Glomerular endothelial cell (primary cell): ENCODE results near the genes BORCS6 and MYH10.

- RAMPAGE, long total RNA, result no peak
Observed at GRCh38 chr17:7935938-7936652, 4.1 kb downstream of the CNTROB start.

DNA sequence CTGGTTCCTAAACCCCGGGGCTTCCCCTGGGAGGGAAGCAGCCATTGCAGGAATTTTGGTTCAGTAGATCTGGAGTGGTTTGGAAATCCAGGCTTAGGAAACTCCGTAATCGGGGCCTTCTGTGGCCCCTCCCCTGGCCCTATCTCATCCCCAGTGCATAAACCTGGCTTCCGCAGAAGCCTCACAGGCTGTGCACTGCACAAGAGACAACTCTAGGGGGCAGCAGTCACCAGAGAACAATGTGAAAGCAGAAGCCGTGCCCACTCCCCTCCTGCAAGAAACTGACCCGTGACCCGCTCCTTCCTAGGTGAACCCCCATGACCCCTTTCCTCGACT lies 14.2 kb downstream of the GUCY2D start:
- RAMPAGE, long total RNA, result no peak

- RAMPAGE, long total RNA, result no peak
Observed at GRCh38 chr17:8047389-8048053, 8.7 kb downstream of the ALOX15B start.

DNA sequence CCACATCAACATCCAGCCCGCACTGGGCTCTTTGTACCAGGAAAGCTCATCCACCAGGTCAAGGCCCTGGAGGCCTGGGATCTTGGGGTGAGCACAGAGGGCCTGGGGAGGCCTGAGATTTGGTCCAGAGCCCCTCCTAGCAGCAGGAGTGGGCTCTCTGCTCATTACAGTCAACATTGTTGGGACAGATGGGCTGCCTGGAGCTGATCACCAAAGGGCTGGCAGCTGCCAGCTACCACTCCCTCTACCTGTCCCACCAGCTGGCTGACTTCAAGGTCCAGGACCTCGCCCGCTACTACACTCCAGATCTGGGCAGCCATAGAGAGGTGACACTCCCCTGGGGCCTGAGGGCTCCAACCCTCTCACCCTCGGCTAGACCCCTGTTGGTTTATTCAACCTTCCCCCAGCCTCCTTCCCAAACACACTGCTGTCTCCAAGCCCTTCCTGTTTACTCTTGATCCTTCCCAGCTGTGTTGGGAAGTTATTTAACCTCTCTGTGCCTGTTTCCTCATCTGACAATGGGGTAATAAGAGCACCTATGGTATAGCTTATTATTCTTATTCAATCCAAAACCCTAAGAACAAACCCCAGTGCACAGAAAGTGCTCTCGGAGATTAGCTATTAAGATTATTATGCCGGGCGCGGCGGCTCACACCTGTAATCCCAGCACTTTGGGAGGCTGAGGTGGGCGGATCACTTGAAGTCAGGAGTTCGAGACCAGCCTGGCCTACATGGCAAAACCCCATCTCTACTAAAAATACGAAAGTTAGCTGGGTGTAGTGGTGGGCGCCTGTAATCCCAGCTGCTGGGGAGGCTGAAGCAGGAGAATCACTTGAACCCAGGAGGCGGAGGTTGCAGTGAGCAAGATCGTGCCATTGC lies 17.9 kb downstream of the ALOX12B start:
- RAMPAGE, long total RNA, result no peak

- RAMPAGE, long total RNA, result no peak
Observed at GRCh38 chr17:8150016-8150532, 2.1 kb downstream of the PER1 start.

- RAMPAGE, long total RNA, result no peak
Observed at GRCh38 chr17:8150533-8150814, 1.7 kb downstream of the PER1 start.

GRCh38 chr17:8150815-8151245 lies 1.4 kb downstream of the PER1 start:
- RAMPAGE, long total RNA, result no peak

DNA sequence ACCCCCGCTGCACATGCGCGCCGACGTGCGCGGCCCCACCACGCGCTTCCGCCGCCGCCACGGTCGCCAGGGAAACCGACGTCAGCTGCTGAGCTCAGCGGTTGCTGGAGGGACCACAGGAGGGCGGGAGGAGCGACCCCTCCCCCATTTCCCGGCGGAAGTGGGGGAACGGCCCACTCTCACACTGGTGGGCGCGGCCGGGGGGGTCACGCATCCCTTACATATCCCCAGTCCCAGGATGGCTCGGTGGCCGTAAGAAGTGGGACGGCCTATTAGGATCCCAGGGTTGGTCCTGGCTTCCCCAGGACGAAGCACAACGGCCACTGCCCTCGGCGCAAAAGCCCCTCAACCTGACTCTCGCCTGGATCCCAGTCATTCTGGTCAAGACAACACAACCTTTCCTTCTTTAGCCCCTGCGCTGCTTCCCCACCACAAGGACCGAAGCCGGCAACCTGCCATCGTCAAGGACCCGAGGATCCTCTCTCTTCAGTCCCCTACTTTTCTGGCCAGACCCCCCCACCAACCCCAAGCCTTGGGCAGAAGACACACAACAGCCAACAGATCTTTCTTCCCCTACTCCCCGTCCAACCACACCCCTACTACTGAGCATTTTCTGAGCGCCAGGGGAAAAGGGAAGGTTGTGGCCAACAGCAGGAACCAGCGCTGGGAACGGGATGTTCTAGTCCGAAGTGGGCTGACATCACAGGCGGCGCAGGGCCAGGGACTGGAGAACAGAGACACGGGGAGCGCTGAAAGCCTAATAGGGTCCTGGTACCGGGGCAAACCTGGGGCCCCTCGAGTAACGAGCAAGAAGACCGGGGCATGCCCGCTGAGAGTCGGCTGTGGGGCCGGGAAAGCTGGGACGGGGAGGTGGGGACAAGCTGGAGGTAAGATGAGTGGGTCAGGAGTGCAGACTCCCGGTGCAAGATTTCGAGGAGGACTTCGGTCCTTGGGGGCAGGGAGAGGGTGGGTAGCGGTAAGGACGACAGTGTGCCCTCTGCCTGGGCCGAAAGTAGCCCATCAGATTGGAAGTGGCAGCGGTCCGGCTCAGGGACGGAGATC lies 627 bp downstream of the PER1 start:
- RAMPAGE, long total RNA, result no peak

DNA sequence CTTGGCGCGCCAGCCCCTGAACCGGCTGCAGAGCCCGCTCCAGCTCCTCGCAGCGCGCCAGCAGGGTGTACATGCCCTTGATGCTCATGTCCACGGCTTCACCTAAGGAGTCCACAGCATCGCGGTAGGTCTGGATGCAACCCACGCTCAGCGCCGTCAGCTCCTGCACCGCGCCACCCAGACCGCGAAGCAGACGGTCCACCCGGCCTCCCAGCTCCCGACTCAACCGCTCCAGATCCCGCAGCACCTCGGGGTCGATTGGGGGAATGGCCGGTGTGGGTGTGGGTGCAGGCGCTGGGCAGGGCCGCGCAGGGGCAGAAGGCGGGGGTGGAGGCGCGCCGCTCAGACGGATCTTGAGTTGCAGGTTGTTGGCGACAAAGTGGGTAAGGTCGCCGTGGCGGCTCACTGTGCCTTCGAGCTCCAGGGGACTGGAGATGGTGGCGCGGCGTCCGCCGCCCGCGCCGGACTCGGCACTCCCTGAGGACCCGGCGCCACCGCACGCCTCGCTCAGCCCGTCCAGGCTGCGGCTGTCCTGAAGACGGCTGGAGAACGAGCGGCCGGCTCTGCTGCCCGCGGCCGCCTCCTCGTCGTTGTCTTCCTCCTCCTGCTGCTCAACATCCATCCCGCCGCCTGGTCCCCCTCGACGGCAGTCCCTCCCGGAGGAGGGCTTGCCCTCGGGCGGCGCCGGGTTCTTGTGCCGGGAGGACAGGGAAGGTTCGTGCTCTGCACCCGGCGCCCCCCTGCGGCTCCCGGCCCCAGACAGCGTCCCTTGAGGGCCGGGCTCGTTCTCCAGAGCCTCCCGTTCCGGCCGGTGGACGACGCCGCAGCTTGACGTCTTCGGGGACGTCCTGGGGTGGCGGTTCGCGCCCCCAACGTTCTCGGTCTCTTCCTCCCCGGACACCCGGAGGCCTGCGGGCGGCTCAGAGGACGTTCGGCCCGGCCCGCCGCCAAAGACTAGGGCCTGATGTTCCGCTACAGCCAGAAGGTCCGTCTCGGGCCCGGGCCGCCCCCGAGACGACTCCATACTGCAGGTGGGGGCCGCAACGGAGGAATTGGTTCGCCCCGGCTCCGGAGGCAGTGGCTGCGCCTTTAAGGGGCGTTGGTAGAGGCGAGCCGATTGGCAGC lies at the start of gene BORCS6:
TSS of gene BORCS6 (minus strand) at position 1,064 of the 1,125 bp plus-strand sequence.
- RAMPAGE, long total RNA, result no peak

DNA sequence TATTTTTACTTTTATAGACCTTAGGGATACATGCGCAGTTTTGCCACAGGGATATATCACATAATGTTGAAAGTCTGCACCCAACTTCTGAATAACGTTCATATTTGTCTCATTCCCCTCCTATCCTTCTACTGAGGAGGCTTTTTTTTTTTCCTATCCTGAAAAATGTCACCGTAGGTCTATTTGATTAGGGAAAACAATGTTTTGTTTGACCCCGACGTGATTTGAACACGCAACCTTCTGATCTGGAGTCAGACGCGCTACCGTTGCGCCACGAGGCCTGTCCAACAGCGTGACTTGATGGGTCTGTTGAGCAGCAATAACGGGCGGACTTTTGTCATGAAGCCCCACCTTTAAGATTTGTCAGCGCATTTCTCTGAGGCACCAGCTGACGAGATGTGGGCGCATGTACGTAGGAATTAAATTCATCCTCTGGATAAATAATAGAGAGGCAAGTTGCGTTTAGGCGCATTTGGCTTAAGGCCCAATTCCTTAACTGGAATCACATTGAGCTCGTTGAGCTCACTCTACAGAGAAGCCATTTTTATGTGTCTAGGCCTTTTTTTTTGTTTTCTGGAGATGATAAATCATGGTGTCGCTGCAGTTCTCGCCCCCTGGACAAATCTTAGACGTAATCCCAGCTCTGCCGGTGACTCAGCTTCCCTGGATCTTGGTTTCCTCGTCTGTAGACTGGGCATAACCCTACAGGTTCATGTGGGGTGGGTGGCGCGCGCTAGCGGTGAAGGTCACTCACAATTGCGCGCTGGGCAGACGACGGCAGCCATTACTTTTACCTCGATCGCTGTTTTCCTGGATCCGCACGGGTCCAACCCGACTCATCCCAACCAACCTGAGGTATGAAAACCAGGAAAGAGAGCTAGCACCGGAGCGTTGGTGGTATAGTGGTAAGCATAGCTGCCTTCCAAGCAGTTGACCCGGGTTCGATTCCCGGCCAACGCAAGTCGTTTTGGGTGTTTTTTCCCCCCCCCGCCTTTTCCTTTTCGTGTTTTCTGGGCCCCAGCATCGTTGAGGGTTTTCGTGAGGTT lies 10.6 kb upstream of the AURKB start:
- RAMPAGE, long total RNA, result no peak

- RAMPAGE, long total RNA, result no peak
Observed at GRCh38 chr17:8222794-8223330, 12.5 kb upstream of the AURKB start.

- RAMPAGE, long total RNA, result no peak
Observed at GRCh38 chr17:8467654-8468151, 32.0 kb downstream of the NDEL1 start.

DNA sequence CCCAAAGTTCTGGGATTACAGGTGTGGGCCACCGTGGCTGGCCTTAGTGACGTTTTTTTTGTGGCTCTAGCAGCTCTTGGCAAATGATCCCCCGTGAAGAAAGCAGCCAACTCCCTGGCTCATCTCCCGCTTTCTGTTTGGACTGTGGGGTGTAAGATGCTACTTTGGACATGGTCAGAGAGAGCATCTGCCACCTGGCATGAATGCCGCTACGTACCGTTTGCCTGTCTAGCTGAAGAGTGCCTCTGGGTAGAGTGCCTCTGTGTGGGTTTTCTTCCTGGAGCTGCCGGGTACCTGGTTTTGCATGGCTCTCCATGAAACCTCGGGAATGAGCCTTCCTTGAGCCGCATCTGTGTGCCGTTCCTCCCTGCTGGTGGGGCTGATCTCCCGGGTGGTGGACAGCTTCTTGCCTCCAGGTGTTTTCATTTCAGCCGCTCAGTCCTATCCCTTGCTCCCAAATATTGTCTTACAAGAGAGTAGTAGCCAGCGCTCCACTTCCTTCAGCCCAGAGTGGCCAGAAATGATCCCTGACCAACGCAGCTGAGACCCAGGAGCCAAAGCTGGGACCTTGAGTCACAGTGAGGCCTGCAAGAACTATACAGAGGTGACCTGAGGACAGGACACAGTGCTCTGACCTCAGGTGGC lies 34.4 kb downstream of the NDEL1 start:
- RAMPAGE, long total RNA, result no peak

GRCh38 chr17:8606612-8606842 lies 24.0 kb downstream of the MYH10 start:
- RAMPAGE, long total RNA, result no peak

DNA sequence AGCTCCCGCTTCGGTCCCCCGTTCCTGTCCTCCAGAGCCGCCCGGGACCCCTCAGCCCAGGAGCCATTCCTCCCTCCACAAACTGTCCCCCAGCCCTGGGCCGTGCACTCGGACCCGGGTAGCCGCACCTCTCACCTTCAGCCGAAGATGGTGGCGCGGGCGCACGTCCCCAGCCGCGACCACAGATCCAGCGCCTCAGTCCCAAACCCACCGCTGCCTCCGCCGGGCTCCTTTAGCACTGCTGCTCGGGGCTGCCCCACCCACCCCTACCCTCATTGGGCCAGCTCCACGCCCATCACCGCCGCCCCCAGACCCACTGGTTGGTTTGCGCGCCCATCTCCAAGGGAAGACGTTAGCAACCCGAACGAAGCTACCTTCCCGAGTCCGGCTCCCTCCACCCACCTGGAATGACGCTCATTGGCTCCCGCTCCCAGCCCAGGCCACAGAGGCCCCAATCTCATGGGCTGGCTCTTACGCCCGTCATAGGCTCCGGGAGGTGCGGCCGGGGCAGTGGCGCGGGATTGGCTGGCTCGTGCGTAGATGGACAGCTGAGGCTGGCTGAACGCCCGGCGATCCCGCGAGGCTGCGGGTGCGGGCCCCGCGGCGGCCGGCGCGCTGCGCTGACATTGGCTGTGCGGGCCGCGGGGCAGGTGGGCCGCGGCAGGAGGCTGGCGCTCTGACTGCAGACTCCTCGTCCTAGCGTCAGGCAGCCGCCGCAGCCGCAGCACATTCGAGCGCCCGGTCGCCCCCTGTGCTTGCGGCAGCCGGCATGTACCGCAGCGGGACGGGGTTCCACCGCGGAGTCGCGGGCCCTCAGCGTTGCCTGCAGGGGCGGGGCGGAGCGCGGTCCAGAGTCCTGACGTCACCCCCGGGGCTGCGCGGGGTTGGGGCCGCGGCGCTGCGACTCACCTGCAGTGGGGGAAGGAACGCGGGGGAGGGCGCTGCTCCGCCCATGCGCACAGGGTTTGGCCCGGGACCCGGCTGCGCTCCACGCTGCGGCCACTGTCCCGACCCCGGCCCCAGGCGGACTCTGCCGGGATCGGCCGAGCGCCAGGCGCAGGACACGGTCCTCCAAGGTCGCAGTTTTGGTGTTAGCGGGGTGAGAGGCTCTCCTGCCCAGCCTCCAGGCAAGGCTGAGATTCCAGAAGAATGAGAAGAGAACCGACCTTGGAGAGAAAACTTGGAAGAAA lies at the start of gene MYH10:
TSS of gene MYH10 (minus strand) at position 207 of the 1,190 bp plus-strand sequence.
- RAMPAGE, long total RNA, result start-site peak on the minus strand centred at position 209 of the sequence, 64 bp wide, 456 and 1,063 reads in 2 replicates

- RAMPAGE, long total RNA, result no peak
Observed at GRCh38 chr17:8888453-8889047, 21.1 kb upstream of the PIK3R6 start.

DNA sequence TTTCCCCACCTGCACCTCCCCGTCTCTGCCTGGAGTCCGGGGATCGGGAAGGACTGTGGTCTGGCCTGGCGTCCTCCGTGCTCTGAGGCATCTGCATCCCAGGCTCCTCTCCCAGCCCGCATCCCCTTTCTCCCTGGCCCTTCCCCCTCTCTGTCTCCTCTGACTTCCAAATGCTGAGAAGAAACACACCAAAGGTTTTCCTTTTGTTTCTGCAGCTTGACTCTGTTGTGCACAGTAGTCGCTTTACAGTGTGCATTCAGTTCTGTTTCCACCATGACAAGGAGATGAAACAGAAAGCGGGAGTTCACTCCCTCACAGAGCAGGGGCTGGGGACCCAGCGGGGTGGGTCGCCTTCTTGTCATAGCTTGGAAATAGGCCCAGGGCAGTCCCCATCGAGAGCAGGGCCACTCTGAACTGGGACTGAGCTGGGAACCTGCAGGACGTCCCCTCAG lies 27.0 kb upstream of the PIK3R6 start:
- RAMPAGE, long total RNA, result no peak

DNA sequence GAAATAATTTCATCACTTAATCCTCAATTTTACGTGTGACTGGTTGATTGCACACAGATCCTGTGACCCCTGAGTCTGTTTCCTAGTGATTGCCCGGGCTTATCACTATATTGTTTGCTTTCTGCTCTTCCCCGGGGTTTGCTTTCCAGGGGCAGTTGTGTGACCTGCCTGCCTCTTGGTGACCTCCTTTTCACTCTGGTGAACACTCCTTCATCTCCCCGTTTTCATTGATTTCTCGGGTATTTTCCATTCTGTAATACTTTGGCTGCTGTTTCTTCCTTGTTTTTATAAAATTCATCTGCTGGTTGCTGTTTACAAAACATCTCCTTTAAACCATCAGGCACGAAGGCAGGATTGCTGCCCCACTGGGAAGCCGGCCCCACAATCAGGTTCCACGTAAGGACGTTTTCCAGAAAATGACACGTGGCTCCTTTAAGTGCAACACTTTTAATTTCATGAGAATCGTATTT lies 36.1 kb downstream of the NTN1 start:
- RAMPAGE, long total RNA, result no peak

DNA sequence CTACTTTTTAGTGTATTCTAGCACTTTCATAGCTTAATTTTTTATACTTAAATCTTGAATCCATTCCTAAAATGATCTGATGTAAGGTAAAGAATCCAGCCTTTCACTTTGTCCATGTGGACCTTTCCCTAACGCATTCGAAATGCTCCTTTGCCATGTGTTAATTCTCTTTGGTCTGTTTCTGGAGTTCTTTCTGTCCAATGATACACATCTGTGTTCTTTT lies 74.0 kb downstream of the NTN1 start:
- RAMPAGE, long total RNA, result no peak

DNA sequence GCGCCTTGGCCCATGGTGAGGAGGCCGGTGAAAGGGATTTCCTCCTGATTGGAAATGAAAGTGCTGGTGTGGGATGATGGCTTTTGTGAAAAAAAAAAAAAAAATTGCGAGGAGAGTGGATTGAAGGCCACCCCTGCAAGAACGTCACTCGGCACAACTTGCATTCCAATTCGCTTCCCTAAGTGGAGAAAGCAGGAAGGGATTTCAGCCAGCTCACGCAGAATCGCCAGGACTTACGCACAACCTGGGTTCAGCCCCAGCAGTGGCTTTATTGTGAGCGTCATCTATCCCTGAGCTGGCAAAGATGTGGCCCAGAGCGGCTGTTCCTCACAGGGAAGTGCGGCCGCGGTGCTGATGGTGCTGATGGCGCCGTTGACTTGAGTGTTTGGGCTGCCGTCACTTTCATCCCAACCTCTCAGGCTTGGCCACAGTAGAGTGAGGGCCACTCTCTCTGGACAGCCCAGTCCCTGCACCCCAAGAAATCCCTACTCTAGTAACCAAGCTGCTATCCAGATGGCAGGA lies 197.6 kb downstream of the NTN1 start:
- RAMPAGE, long total RNA, result no peak